SK-MEL-5 (cell line): ENCODE measurements around a stretch of chr16.

DNA sequence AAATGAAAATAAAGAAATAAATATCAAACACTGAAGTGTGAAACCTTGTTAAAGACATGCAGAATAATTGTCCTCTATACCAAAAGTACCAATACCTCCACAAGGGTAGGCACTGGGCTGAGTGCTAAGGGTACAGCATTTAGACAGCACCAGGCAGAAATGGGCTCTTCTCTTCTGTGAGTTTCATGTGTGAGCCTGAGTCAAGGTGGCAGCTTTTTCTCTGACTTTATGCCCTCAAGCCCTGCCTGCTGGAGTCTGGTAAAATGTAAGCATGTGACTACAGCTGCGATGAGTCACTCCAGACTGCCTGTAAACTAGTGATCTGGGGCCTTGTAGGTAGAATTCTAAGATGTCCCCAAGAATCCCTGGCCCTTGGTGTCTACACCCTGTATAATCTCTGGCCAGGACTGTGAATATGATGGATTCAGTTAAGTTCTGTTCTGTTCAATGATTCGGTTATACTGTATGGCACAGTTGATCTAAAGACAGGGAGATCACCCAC lies 15.1 kb downstream of the CCDC113 start:
RAMPAGE:
- cytosol, long total RNA = no peak
- long total RNA = no peak
- nucleus, long total RNA = no peak

DNA sequence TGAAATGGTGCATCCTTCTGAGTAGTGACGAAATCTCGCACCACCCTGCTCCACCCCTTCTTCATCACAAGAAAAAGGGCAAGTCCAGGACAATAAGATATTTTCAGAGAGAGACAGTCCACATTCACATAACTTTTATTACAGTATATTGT lies 23.7 kb upstream of the PRSS54 start:
RAMPAGE:
- cytosol, long total RNA = no peak
- long total RNA = no peak
- nucleus, long total RNA = no peak

DNA sequence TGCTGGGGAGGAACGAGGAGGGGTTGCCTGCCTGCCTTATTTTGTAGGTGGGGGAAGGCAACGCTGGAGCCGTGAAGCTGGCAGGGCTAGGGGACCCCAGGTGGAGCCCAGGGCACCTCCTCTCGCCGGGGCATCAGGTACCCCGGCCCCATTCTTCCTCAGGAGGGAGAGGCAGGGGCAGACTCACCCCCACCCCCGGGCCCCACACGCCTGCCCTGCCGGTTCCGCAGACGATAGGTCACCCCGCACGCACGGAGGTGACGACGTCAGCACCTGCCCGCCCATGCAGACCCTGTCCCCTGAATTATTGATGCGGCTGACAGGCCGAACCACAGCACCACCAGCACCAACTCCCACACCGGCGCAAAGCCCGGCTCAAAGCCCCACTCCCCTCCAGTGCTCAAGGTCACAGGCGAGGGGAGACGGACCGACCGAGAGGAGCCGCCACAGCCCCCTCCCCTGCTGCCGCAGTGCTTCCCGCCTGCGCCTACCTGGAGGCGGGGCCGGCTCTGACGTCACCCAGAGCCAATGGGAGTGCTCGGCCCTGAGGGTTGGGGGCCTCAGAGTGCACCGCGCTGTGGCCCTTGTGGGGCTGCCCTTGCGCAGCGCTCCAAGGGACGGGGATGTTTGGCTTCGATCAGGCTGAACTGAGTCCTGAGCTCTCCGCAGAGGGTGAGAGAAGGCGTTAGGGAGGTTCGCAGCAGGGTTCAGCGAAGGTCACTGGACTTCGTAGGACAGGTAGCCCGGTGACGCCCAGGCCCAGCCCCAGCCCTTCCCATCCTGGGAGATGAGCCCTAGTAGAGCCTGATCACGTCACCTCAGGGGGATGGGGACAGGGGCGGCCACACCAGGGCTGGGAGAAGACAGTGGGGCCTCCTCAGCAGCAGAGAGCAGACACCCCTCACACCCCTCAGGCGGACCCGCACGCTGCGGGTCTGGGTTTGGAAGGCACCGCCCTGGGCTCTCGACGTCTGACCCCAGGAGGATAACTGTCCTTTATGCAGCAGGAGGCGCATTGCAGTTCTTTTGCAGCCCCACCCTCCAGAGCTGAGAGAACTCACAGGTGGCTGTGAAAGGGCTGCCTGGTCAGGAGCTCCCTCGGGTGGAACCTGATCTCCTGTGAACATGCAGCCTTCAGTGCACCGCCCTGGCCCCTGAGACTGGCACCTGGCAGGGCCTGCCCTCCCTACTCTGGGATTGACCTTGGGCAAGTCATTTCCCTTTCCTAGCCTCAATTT lies 1.4 kb downstream of the NDRG4 start:
RAMPAGE:
- cytosol, long total RNA = no peak
- long total RNA = no peak
- nucleus, long total RNA = no peak

DNA sequence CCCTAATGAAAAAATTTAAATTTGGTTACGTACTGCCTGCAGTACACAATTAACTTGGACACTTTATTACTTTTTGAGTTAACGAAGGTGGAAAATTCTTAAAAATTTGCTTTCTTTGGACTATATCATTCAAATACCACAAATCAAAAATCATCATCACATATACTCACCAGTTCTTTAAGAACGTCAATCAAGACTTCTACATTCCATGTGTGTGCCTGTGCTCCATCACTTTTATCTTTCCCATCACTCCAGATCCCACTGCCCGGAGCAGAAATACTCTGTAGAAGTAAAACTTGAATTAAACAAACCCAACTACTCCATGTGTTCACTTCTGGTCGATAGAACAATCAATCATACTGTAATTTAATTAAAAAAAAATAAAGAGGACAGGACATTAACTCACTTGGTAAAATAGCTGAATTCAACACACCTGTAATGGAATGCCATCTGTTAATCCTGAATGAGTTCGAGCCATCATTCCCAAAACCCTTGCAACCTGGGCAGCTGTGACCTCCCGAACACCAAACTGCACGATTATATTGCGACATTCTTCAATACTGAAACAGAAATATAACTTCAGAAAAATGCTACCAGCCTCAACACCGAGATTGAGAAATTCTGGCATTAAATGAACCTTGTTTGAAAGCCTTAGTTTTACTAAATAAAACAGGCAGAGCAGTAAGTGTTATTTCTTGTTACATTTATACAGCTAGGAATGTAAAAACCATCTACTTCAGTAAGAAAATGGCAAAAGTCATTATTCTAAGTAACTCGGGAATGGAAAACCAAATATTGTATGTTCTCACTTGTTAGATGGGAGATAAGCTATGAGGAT lies 46.8 kb downstream of the CNOT1 start:
RAMPAGE:
- cytosol, long total RNA = no peak
- long total RNA = no peak
- nucleus, long total RNA = no peak

DNA sequence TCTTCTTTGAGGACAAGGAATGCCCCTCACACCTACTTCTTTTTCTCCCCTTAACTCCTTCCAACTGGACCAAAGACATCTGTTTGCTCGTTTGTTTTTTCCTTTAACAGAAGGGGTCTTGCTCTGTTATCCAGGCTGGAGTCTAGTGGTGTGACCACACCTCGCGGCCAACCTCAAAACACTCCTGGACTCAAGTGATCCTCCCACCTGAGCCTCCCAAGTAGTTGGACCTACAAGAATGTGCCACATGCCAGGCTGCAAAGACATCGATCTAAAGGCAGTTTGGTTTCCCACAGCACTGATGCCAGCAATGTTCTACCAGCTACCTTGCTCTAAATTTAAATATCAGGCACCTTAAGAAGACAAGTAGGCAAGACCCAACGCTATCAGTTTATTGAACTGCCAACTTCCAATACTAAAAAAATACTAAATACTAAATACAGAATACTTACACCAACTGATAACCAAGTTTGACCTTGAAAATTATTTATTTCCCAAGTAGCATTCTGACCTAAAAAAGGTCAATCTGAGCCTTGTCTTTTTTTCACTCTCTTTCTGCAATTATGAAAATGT lies 17.7 kb downstream of the CNOT1 start:
RAMPAGE:
- cytosol, long total RNA = no peak
- long total RNA = no peak
- nucleus, long total RNA = no peak

RAMPAGE:
- cytosol, long total RNA = no peak
- long total RNA = no peak
- nucleus, long total RNA = no peak
These were observed 1.2 kb downstream of the SLC38A7 start for GRCh38 chr16:58683185-58683896.

RAMPAGE:
- cytosol, long total RNA = no peak
- long total RNA = no peak
- nucleus, long total RNA = no peak
These were observed 960 bp downstream of the GOT2 start for GRCh38 chr16:58733216-58733495.

DNA sequence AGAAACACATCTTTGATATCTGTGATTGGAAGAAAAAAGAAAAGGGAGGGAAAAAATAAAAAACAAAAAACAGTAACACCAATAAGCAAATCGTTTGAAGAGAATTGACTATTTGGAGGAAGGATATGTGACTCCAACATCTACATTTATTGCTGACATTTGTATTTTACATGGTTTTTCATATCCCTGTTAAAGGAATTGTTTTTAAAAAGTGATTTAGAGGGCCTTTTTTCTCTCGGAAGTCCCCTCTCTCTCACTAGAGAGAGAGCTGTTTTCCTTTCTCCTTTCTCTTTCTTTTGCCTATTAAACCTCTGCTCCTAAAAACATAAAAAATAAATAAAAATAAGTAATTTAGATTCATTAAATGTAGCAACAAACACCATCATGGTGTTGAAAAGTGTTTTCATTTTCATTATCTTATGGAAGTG lies 1469.7 kb upstream of the GOT2 start:
RAMPAGE:
- cytosol, long total RNA = no peak
- long total RNA = no peak
- nucleus, long total RNA = no peak

RAMPAGE:
- cytosol, long total RNA = no peak
- long total RNA = no peak
- nucleus, long total RNA = no peak
These were observed 904.8 kb downstream of the CDH11 start for GRCh38 chr16:64217064-64217487.

DNA sequence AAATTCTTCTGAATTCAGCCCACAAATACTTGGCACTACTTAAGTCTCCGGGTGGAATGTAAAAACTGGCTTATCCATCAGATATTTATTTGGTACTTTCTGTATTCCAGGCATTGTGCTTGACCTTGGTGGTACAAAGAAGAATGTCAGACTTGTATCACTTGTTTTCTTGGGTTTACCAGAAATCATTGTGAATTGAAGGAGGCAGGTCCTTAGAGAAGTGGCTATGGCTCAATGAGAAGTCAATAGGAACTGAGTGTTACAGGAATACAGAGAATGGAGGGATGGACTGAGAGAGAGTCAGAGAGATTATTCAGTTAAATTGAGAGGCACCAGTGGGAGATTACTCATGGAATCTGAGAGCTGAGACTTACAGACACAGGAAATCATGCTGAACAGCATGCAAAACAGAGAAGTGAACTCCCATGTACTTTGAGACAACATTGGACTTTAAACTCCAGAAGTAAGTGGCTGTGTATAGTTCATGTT lies 704.1 kb downstream of the CDH11 start:
RAMPAGE:
- cytosol, long total RNA = no peak
- long total RNA = no peak
- nucleus, long total RNA = no peak

DNA sequence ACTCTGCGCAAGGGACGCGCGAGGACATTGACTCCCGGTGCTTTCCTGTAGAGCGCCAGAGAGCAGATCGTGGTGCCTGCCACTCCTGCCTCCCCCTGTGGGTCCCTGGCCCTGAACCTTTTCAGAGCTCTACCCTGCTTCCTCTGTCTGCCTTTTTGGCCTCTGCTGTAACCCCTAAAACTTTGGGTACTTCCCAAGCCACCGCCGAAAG lies 2.0 kb upstream of the CDH11 start:
RAMPAGE:
- cytosol, long total RNA = no peak
- long total RNA = no peak
- nucleus, long total RNA = no peak

GRCh38 chr16:65634585-65634784 lies 512.6 kb upstream of the CDH11 start:
RAMPAGE:
- cytosol, long total RNA = no peak
- long total RNA = no peak
- nucleus, long total RNA = no peak

DNA sequence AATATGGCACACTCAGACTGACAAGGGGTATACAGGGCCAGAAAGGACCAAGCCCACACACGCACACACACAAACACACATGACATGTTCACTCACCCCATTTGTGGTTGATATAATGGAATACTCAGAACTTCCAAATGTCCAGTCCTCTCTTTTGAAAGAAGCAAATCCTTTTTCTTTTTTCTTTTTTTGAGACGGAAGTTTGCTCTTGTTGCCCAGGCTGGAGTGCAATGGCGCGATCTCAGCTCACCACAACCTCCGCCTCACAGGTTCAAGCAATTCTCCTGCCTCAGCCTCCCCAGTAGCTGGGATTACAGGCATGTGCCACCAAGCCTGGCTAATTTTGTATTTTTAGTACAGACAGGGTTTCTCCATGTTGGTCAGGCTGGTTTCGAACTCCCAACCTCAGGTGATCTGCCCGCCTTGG lies 600.0 kb upstream of the CDH5 start:
RAMPAGE:
- cytosol, long total RNA = no peak
- long total RNA = no peak
- nucleus, long total RNA = no peak

DNA sequence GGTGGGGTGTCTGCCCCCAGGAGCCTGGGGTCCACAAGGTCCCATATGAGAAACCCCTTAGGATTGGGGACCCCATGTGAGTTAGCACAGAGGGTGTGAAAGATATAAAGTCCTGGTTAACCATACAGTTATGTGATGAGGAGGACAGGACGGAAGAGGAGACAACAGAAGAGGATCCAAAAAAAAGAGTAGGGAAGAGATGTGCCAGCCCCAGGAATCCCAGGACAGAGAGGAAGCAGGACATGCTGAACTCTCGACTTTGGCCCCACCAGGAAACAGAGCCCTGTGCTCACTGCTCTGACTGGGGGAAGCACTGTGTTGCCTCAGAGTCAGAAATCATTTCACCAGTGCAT lies 421.1 kb upstream of the CDH5 start:
RAMPAGE:
- cytosol, long total RNA = no peak
- long total RNA = no peak
- nucleus, long total RNA = no peak

GRCh38 chr16:66127649-66128030 lies 238.9 kb upstream of the CDH5 start:
RAMPAGE:
- cytosol, long total RNA = no peak
- long total RNA = no peak
- nucleus, long total RNA = no peak

DNA sequence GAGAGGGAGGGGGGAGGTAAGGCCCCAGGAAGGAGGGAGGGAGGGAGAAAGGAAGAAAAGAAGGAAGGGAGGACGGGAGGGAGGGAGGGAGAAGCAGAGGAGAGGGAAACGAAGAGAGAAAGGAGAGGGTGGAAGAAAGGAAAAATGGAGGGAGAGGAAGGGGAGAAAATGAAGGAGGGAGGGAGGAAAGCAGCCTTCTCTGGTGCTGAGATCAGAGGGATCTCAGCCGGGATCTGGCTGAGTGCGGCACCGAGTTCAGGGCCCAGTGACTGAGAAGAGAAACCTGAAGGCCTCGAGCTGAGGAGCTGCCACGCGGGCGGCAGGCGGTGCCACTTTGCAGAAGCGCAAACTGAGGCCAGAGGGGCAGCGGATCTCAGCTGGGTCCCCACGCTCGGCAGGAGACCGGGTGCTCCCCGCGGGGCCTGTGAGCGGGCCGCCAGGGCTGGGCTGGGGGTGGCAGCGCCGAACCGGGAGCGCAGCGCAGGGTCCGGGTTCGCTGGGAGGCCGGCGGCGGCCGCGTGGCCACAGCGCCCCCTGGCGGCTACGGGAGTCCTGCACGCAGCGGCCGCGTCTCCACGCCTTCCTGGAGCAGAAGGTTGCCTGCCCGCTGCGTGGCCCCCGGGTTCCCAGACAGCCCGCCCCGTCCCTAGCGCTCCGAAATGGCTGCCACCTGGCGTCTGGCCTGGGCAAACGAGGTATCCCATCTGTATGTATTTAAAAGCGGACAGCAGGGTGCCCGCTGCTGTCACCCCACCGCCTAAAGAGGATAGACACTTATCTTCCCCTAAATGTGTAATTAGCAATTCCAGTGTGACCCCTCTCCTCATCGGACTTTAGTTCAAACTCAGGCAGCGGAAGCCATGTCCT lies 96.2 kb upstream of the CDH5 start:
RAMPAGE:
- cytosol, long total RNA = no peak
- long total RNA = no peak
- nucleus, long total RNA = no peak

GRCh38 chr16:66377354-66377888 lies 10.9 kb downstream of the CDH5 start:
RAMPAGE:
- cytosol, long total RNA = no peak
- long total RNA = no peak
- nucleus, long total RNA = no peak

DNA sequence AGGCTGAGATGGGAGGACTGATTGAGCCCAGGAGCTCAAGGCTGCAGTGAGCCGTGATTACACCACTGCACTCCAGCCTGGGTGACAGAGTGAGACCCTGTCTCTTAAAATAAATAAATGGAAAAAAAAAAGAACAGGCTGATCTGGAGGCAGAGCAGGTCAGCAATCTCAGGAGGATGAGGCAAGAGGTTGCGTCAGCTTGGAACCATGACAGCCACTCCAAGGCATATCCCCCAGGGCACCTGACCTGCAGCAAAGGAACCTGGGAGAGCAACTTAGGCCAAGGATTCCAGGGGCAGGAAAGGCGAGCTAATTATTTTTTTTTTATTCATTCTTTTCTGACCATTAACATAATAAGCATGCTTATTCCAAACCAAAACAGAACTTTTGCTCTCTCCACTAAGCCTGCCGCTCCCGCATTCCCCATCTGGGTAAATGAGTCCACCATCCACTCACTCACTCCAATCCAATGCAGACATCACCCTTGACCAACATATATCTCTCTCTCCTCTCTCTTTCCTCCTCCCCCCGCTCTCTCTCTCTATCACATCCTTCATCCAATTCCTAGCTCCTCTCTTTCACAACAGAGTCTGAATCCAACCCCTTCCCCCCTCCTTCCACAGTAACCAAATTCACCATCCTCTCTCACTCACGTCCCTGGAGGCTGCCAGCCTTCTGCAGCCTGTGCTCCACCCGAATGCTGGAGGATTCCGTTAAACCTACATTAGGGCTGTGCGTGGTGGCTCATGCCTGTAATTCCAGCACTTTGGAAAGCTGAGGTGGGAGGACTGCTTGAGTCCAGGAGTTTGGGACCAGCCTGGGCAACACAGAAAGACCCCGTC lies 47.5 kb downstream of the TK2 start:
RAMPAGE:
- cytosol, long total RNA = no peak
- long total RNA = no peak
- nucleus, long total RNA = no peak

GRCh38 chr16:66604844-66605011 lies 224 bp downstream of the CMTM3 start:
RAMPAGE:
- cytosol, long total RNA = no peak
- long total RNA = no peak
- nucleus, long total RNA = no peak

RAMPAGE:
- cytosol, long total RNA = no peak
- long total RNA = no peak
- nucleus, long total RNA = no peak
These were observed 13.3 kb downstream of the CMTM3 start for GRCh38 chr16:66617807-66618200.